ENCODE data around the gene SLC6A14.

DNA sequence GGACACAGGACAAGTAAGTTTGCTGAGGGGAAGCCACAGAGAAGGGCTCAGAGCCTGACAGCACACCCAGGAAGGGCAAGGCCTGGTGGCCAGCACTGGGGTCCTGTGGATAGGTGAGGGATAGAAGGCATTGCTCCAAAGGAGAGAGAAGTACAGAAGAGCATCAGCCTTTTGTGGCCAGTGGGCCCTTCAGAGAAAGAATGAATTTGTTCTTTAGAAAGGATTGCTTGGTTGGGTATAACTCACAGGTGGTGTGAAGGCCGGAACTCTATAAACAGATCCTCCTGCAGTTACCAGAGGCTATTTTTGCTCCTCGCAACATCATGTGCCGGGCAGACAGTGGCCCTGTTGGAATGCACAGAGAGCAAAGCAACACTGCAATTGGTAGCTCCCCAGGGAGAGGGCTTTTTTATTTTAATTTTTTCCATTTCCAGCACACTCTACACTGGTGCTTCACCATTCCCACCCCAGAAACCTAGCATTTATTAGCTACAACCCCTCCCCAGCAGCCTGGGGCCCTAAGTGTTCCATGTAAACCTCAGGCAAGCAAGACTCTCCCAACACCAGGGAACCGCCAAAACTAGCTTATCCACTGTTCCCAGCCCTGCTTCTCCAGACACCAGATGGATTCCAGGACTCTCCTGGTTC lies 75.3 kb upstream of the TMEM164 start:
- PRO-cap = no peak

DNA sequence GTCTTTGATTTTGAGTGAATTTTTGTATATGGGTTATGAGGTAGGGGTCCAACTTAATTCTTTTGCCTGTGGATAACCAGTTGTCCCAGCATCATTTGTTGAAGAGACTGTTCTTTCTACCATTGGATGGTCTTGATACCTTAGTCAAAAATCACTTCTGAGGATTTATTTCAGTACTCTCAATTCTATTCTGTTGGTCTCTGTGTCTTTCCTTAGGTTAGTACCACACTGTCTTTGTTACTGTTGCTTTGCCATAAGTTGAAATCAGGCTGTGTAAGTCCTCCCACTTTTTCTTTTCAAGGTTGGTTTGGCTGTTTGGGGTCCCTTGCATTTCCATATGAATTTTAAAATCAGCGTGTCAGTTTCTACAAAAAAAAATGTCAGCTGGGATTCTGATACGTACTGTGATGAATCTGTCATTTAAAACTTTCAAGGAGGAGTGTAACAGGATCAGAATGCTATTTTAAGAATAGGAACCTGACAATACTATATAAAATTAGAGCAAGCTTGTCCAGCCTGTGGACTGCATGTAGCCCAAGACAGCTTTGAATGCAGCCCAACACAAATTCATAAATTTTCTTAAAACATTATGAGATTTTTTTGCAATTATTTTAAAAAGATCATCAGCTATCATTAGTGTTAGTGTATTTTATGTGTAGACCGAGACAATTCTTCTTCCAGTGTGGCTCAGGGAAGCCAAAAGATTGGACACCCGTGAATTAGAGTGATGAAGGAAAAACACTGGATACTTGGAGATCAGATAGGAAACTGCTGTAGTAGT lies 56.4 kb downstream of the TMEM164 start:
- PRO-cap = no peak

GRCh38 chrX:110082153-110082652 lies 79.3 kb downstream of the TMEM164 start:
- PRO-cap = no peak

GRCh38 chrX:110196144-110196932 lies 121.5 kb downstream of the AMMECR1 start:
- PRO-cap = no peak

- PRO-cap = no peak
Measured at GRCh38 chrX:111689950-111690772, 9.2 kb downstream of the ALG13 start.

- PRO-cap = no peak
Measured at GRCh38 chrX:114058948-114059591, 524.8 kb upstream of the HTR2C start.

GRCh38 chrX:115892665-115893197 lies 277.8 kb upstream of the AGTR2 start:
- PRO-cap = no peak

DNA sequence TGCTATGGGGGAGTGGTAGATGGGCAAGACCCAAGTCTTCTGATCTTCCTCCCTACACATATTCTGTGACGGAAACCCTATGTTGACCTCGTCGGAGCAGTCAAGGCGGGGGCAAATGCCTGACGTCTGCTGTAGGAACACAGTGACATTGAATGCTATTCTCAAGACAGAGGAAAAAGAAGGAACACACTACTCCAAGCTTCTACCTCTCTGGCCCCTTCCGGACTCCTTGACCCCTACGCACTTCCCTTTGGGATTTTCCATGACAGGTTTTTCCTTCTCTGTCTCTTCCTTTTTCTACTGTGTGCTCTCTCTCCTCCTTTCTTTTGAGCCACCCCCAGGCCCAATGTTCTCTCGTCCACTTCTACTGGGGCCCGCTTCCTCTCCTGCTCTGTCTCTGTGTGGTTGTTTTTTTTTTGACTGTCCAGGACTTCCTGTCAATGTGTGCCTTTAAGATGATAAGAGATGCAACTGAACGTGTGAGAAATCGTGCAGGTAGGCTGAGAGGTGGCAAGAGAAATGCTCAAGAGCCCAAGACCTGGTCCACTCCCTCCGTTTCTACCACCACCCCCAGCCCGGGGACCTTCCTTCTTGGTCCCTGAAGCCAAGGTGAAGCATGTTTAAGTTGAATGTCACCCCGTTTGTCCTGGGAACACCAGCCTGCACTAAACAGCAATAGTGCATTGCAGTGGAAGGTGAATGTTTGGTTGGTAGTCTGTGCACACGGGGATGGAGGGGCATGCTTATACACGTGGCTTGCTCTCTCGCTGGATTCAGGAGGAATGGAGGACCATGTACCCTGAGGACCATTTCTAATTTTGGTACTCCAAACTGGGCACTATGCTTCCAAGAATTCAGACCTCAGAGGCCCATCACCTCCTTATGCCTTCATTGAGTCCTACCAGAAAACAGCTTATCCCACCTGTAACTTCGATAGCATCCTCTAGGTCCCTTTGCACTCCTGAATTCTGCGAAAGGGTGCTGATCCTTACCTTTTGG lies 270.8 kb upstream of the AGTR2 start:
- PRO-cap = no peak

- PRO-cap = no peak
Measured at GRCh38 chrX:116436218-116436883, at the start of gene SLC6A14. SLC6A14 (plus strand) TSS chrX:116436606.

GRCh38 chrX:117985235-117985795 lies 131.3 kb downstream of the KLHL13 start:
- PRO-cap = no peak

GRCh38 chrX:118346641-118347092 lies 761 bp downstream of the WDR44 start:
- PRO-cap = unidirectional peak, minus-strand start at chrX:118346703; unidirectional peak, minus-strand start at chrX:118346890

GRCh38 chrX:118355432-118355987 lies 9.6 kb downstream of the WDR44 start:
- PRO-cap = no peak

- PRO-cap = no peak
Measured at GRCh38 chrX:118436532-118437162, 59.0 kb upstream of the DOCK11 start.

DNA sequence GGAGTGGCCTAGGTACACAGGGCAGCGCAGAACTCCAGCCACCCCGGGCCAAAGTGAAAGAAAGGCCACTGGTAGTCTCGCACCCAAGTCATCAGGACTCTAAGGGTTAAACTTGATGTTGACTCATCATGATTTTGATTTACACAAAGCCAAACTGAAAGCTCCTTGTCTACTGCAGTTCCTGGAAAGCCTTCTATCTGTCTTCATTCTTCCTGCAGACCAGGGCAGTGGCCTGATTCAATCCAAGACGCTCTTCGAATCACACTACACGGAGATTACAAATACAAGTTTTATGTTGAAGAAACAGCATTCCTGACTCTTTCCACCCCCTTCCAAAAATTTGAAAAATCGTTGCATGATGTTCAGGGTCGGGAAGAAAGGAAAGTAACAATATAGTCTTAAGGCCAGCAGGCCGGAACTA lies 2.5 kb upstream of the IL13RA1 start:
- PRO-cap = unidirectional peak, plus-strand start at position 172 of the sequence

- PRO-cap = no peak
Measured at GRCh38 chrX:118767170-118767722, 39.8 kb downstream of the IL13RA1 start.

GRCh38 chrX:118839274-118839804 lies 15.7 kb downstream of the ZCCHC12 start:
- PRO-cap = no peak

DNA sequence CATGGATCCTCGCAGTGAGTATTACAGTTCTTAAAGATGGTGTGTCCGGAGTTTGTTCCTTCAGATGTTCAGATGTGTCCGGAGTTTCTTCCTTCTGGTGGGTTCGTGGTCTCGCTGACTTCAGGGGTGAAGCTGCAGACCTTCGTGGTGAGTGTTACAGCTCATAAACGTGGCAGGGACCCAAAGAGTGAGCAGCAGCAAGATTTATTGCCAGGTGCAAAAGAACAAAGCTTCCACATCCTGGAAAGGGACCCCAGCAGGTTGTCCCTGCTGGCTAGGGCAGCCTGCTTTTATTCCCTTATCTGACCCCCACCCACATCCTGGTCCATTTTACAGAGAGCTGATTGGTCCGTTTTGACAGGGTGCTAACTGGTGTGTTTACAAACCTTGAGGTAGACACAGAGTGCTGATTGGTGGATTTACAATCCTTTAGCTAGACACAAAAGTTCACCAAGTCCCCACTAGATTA lies 45.2 kb upstream of the CT47C1 start:
- PRO-cap = no peak

GRCh38 chrX:119300560-119300759 lies 64.4 kb downstream of the PGRMC1 start:
- PRO-cap = no peak

- PRO-cap = no peak
Measured at GRCh38 chrX:119400980-119401622, 2.0 kb downstream of the SLC25A43 start.

GRCh38 chrX:119506143-119506442 lies 37.8 kb downstream of the SLC25A5 start:
- PRO-cap = unidirectional peak, plus-strand start at chrX:119506200